ENCODE measurements around the genes THRA and NR1D1.

GRCh38 chr17:39094433-39095248, 56.8 kb downstream of the PLXDC1 start:
- RAMPAGE, long total RNA, result no peak
- RRBS, result no CpG with 5 or more reads among the region's 13 CpGs

DNA sequence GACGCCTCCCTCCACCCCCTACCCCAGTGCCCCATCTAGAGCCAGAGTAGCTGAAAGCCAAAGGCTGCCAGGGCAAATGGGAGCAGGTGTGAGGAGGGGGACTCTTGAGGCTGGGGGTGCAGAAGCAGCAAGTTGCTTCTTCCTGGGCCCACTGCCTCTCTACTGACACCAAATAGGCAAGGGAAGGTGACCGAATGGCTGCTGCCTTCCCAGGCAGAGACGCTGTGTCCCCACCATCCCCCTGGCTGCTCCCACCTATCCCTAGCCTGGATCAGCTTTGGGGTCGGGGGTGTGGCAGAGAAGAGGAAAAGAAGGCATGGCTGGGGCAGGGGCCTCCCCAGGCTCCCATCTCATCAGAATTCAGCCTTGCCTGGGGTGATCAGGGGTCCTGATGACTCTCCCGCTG, 775 bp downstream of the PLXDC1 start:
- RAMPAGE, long total RNA, result no peak
- RRBS, result no CpG with 5 or more reads among the region's 5 CpGs

DNA sequence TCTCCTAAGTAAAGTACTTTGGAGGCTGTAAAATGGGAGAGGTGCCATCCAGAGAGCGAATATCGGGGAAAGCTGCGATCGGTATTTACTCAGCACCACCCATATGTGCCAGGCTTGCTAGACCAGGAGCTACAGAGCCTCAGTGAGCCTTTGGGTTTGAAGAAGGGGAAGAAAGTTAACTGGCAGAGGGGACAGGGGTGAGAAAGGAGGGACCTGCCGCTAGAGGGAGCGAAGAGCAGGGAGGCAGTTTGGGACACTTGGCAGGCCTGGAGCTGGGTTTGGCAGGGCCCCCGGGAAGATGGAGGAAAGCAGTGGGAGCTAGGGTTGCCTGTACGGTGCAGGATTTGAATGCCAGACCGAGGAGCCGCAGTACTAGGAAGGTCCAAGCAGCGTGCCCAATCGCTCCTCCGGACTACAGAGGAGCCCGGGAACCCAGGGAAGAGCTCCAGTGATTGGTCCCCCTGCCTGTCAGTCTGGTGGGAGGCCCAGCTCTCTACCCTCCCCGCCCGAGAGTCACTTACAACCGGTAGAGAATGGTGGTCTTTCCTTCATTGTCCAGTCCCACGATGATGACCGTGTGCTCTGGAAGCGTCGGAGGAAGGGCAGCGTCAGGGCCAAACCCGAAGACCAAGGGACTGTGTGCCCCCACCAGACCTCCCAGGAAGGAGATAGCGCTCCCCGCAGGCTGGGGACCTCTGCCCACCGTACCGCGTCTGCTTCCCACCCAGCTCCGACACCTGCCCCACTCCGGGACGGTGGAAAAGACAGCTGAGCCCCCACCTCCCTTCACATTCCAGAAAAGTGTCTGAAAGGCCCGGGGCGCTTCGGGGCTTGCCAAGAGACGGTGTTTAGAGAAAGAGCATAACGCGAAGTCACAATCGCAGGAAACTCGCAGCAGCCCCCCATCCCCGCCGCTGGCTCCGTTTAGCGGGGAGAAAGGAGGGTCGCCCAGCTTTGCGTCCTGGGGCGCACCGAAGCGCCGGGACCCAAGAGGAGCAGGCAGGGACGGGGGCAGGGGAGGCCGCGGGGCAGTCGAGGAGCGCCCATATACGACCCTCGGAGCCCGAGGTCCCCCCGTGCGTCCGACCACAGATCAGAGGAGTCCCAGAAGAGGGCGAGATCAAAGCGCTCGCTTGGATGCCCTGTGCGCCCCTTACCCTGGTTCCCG, 1.0 kb downstream of the ARL5C start:
- RAMPAGE, long total RNA, result no peak
- RRBS, result 2% methylated on average over 7 of the region's 65 CpGs

DNA sequence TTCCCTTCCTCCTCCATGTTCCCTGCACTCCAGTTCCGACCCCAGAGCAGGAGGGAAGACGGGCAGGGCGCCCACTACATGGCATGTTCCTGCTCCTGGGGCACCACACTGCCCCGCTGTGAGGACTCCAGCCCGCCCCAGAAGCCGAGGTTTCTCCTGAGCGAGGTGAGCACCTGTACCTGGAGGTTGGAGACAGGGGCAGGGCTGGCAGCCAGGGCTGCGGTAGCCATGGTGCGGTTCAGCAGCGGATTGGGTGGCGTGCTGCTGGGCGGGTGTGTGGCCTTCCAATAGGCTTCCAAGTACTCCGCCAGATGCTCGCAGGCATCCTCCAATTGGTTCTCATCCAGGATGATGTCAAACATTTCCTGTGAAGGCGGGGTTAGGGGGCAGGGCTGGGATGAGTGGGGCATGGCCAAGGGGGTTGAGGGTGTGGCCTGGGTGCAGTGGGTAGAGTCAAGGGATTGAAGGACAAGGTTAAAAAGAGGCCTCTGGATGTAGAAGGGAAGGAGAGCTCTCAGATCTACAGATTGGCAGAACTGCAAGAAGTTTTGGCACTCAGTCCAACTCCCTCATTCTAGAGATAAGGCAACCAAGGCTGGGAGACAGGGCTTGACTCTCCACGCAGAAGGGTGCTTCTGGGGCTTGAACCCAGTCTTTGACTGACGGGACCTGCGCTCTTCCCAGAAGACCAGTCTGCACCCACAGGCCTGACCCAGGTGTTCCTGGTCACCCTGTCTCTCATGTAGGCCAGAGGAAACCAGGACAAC, 11.4 kb upstream of the ARL5C start:
- RAMPAGE, long total RNA, result no peak
- RRBS, result no CpG with 5 or more reads among the region's 18 CpGs

- RAMPAGE, long total RNA, result no peak
- RRBS, result no CpG with 5 or more reads among the region's 24 CpGs
Measured at GRCh38 chr17:39194232-39195332, 2.9 kb downstream of the CACNB1 start.

DNA sequence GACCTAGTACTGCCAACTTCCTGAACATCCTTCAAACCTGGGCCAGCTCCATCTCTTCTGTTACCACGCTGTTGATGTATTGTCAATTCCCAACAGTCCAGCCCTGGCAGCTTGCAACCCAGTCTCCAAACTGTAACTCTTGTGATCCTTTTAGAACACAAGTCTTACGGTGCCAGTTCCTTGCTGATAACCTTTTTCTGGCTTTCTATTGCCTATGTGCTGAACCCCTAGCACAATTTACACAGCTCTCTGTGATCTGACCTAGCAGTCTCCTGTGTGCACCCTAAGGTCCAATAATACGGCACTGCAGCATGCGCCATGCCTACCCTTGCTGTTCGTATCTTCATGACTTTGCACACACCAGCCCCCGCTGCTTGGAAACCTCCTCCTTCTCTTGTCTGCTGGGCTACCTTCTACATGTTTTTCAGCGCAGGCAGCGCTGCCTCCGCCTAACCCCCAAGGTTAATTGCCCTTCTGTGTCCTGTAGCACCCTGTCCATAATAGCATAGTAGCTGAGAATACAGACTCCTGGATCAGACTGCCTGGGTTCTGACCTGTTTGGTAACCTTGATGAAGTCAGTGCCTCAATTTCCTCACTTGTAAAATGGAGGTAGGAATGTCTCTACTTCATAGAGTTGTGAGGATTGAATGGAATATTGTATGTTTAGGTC, 1.3 kb downstream of the STARD3 start:
- RAMPAGE, long total RNA, result no peak
- RRBS, result no CpG with 5 or more reads among the region's 9 CpGs

DNA sequence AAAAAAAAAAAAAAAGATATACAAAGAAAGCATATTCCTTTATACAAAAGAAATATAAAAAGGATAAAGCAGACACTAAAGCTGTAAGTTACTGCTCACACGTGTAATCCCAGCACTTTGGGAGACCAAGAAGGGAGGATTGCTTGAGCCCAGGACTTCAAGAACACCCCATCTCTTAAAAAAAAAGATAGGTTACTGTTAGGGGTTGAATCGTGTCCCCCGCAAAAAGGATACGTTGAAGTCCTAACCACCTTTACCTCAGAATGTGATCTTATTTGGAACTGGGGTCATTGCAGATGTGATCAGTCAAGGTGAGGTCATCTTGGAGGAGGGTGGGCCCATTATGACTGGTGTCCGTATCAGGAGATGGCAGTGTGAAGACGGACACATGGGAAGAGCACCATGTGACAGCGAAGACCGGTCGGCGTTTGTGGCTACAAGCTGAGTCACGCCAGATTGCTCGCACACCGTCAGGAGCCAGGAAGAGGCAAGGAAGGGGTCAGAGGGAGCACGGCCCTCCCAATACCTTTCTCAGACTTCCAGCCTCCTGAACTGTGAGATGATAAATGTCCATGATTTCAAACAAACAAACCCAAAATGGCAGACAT, 13.0 kb downstream of the STARD3 start:
- RAMPAGE, long total RNA, result no peak
- RRBS, result no CpG with 5 or more reads among the region's 14 CpGs

DNA sequence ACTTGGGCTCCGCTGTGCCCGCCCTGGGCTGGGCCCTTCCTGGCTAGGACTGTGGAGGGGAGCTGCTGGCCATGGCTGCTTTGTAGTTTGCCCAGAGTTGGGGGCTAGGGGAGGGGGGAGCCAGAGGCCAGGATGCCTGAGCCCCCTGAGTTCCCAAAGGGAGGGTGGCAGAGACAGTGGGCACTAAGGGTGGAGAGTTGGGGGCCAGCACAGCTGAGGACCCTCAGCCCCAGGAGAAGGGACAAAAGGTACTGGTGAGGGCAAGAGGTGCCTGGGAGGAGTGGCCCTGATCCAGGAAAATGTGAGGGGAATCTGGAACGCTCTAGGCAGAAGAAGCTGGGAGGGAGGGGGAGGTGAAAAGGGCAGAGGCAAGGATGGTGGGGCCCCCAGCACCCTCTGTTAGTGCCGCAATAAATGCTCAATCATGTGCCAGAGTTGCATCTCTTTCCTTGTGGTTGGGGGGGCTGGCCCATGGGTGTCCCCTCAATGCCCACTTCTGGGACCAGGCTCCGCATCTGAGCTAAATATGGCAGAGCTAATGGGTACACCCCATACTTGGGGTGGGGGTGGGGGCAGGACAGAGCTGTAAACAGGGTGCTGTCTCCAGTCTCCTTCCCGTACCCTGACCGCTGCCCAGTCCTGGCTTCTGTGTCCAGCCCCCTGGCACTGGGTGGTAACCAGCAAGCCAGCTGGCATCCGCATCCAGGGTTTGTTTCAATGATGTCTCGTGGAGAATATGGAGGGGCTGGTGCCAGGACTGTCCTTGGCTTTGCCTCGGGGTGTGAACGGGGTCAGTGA, 1.2 kb downstream of the TCAP start:
- RAMPAGE, long total RNA, result no peak
- RRBS, result no CpG with 5 or more reads among the region's 11 CpGs

- RAMPAGE, long total RNA, result no peak
- RRBS, result no CpG with 5 or more reads among the region's 2 CpGs
Measured at GRCh38 chr17:39703545-39703995, 3.7 kb downstream of the ERBB2 start.

DNA sequence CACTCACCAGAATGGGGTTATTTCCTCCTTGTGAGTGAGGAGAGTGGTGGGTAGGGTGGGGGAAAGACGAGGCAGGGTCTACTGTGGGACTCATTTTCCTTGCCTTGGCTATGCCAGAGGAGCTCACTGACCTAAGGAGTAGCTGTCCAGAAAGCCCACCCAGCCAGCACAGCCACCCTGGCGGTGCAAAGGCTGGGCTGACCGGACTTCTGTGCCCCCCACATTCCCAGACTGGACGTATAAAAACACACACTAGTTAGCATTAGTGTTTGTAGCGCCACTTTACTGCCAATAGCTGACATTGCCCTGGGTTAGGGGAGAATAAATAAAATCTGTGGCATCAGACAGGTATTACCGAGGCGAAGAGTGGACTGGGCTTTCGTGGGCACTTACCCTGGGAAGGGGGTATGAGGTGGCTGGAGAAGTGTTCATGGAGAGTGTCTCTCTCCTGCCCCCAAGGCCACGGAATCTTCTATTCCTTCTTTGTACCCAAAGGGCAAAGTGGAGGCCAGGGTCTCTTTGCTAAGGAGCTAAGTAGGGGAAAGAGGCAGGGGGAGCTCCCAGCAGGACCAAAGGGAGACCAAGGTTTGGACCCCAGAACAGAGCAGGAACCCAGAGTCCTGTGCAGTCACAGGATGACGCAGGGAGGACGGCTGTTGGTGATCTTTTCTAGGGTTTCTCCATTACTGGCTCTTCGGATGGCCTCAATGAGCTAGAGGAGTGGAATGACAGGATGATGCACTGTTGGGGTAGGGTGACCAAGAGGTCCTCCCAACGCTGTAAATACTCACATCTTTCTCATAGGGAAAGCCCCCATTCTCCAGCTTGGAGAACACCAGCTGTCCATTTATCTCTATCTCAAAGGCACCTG, 1.2 kb downstream of the MIEN1 start:
- RAMPAGE, long total RNA, result no peak
- RRBS, result no CpG with 5 or more reads among the region's 13 CpGs

DNA sequence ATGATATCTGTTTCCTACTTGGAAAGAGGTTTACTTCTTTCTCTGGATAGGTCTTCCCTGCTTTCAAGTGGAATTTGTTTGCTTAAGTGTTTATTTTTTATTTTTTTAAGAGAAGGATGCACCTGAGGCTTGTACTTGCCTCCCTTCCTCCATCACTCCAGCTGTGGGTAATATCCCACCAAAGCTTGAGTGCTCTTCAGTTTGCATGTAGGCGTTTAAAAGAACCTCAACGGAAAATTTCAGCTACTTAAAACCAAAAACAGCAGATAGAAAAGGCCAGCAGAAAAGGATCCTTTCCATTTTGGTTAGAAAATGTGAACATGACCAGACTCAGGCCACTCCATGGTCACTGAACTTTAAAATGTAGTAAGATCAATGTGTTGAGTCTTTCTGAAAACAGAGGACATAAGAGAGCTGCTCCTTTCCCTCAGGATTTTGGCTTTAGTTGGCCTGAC, 57.0 kb downstream of the GRB7 start:
- RAMPAGE, long total RNA, result no peak
- RRBS, result no CpG with 5 or more reads among the region's 2 CpGs

- RAMPAGE, long total RNA, result no peak
- RRBS, result no CpG with 5 or more reads among the region's 8 CpGs
Measured at GRCh38 chr17:39923610-39924109, 3.7 kb downstream of the ORMDL3 start.

- RAMPAGE, long total RNA, result no peak
- RRBS, result no CpG with 5 or more reads among the region's 5 CpGs
Measured at GRCh38 chr17:39939972-39940434, 12.5 kb downstream of the LRRC3C start.

GRCh38 chr17:39965328-39965853, 2.6 kb downstream of the GSDMA start:
- RAMPAGE, long total RNA, result no peak
- RRBS, result 74% methylated on average over 5 of the region's 12 CpGs

DNA sequence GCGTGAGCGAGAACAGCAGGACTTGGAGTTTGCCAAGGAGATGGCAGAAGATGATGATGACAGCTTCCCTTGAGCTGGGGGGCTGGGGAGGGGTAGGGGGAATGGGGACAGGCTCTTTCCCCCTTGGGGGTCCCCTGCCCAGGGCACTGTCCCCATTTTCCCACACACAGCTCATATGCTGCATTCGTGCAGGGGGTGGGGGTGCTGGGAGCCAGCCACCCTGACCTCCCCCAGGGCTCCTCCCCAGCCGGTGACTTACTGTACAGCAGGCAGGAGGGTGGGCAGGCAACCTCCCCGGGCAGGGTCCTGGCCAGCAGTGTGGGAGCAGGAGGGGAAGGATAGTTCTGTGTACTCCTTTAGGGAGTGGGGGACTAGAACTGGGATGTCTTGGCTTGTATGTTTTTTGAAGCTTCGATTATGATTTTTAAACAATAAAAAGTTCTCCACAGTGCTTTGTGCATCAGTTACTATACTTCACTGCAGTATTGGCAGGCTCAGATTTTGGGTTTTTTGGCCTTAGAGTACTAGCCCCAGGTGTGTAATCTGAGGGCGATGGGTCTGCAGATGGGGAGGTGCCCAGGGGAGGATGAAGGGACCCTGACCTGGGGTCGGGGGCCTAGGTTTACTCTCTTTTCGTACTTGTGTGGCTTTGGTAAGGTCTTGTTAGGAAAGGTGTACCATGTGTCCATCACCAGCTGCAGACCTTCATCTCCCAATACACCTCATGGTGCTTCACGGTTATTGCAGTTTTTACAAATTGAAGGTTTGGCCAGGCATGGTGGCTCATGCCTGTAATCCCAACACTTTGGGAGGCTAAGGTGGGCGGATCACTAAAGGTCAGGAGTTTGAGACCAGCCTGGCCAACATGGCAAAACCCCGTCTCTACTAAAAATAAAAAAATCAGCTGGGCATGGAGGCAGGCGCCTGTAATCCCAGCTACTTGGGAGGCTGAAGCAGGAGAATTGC, 17.2 kb downstream of the PSMD3 start:
- RAMPAGE, long total RNA, result no peak
- RRBS, result 58% methylated on average over 1 of the region's 13 CpGs

DNA sequence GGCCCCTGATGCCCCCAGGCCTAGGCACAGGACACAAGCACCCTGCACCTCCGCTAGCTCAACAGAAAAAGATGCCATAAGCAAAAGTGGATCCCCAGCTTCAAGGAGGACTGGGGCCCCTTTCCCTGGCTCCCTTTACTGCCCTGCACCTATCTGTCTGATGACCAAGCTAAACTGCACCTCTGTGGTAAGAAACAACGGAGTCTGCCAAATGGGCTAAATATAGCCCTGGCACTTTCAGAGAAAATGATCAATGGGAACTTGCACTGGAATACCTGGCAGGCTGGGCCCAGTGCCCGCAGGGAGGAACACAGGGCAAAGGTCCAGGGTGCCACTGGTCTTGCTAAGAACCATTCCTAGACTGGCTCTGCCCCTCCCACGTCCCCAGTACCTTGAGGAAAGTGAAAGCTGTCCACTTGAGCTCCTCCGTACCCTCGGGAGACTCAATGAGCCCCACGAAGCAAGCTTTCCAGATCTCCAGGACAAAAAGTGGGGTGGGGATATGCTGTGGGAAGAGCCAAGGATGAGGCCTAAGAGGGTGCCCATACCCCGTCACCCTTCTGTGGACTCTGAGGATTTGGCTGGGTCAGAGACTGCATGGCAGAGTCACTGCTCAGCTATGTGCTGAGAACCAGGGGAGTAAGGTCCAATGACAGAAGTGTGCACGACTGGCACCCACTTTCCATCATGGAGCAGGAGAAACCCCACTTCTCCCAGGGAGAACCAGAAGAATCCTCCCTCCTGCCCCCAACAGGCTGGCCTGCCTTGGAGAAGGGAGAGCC, 17.2 kb downstream of the CSF3 start:
- RAMPAGE, long total RNA, result no peak
- RRBS, result no CpG with 5 or more reads among the region's 9 CpGs

DNA sequence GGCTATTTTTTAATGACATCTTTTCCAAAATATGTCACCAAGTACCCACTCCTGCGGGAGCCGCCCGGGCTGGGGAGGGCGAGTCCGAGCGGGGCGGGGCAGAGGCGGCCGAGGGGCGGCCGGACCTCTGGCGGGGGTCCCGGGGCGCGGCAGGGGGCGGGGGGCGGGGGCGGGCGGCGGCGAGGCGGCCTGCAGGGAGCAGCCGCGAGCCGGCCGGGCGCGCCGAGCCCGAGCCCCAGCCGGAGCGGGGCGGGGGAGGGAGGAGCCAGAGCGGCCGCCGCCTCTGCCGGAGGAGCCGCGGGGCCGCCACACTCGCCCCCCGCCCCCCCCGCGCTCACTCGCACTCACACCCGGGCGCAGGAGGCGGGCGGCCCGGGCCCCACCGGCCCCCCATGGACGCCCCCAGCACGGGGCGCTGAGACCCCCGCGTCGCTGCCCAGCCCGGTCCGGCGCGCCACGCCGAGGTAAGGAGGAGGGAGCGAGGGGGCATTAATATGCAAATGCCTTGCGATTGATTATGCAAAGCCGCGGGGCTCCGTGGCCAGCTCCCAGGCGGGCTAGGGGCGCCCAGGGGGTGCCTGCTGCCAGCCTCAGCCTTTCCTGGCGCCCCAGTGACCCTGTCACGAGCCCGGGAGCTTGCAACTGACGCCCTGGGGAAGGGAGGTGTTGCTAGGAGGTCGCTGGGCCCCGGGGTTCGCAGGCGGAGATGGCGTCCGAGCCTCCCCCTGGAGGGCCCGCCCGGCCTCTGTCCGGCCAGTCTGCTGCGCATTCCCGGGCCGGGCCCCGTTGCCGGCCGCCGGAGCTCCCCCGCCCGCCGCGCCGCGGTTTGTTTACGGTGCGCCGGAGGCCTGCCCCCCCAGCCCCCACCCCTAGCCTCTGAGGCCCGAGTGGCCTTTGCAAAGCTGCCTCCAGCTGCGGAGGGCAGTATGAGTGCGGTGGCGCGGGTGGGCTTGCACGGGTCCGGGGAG, at the start of gene THRA:
Gene THRA, plus strand, starts transcription at position 337 of the 968 bp plus-strand sequence.
- RAMPAGE, long total RNA, result no peak
- RRBS, result 2% methylated on average over 61 of the region's 106 CpGs

- RAMPAGE, long total RNA, result no peak
- RRBS, result no CpG with 5 or more reads among the region's 7 CpGs
Measured at GRCh38 chr17:40063597-40063894, 781 bp downstream of the THRA start.

DNA sequence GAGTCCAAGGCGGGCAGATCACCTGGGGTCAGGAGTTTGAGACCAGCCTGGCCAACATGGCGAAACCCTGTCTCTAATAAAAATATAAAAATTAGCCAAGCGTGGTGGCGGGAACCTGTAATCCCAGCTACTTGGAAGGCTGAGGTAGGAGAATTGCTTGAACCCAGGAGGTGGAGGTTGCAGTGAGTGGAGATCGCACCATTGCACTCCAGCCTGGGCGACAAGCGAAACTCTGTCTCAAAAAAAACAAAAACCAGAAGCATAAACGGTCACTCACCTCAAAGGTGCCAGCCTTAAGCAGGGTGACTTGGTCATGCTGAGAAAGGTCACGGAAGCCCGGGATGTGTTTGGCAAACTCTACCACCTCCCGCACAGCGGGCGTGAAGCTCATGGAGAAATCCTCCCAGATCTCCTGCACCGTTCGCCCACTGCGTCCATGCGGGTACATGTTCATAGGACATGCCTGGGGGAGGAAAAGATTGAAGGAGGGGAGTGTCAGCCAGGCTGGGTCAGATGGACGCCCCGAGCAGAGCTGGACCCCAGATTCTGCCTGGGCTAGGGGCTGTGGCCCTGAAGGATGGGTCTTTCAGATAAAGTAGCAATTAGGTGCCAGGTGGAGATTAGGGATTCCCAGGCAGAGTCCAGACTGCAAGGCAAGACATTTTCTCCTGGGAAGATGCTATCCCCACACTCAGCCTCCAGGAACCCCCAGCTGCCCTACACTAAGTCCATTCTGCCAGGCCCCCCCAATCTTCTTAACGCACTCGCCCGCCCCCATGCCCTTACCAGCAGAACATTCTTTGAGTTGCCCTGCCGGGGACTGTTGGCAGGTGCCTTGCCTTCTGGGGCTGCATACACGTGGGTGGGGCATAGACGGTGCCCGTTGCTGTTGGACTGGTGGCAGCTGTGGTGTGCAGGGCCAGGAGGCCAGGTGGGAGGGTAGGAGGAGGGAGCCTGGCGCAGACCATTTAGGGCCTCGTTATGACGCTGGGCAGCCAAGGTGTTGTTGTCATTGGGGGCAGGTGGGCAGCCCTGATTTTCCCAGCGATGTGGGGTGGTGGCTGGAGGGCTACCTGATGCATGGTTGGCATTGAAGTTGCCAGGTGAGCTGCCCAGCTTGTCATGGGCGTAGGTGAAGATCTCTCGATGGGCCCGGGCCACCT, 5.3 kb downstream of the NR1D1 start:
- RAMPAGE, long total RNA, result no peak
- RRBS, result no CpG with 5 or more reads among the region's 33 CpGs

- RAMPAGE, long total RNA, result no peak
- RRBS, result under 1% methylated on average over 12 of the region's 54 CpGs
Measured at GRCh38 chr17:40100010-40101052, at the start of gene NR1D1. Gene NR1D1 (minus strand): TSS chr17:40100589.